ENCODE results near the genes ANAPC16 and DNAJC9.

GRCh38 chr10:71749673-71750159 is 23.6 kb downstream of the VSIR start:
- PRO-cap: no peak

GRCh38 chr10:71756236-71757288 is 16.8 kb downstream of the VSIR start:
- PRO-cap: no peak

GRCh38 chr10:71766028-71766432 is 7.3 kb downstream of the VSIR start:
- PRO-cap: no peak

DNA sequence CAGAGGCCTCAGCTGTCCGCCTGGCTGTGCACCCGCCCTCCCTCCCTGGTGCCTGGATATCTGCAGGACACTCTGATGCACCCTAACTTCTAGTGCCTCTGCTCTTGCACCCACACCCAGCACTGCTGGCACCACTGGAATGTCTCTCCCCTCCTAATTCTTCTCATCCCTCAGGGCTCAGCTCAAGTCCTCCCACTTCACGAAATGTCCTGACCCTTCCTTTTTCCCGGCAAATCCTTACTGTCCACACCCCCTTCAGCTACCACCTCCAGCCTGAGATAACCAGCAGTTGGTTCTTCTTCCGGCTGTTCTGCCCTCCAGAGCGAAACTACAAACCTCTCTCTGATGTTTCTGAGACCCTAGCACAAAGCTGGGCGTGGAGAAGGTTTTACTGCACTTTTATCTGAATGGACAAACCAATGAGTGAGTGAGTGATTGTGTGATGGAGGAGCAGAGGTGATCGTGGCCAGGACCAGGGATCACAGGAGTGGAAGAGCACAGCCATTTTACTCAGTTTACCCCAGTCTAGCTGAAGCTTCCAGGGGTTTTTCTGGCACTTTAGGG is 968 bp upstream of the VSIR start:
- PRO-cap: no peak

DNA sequence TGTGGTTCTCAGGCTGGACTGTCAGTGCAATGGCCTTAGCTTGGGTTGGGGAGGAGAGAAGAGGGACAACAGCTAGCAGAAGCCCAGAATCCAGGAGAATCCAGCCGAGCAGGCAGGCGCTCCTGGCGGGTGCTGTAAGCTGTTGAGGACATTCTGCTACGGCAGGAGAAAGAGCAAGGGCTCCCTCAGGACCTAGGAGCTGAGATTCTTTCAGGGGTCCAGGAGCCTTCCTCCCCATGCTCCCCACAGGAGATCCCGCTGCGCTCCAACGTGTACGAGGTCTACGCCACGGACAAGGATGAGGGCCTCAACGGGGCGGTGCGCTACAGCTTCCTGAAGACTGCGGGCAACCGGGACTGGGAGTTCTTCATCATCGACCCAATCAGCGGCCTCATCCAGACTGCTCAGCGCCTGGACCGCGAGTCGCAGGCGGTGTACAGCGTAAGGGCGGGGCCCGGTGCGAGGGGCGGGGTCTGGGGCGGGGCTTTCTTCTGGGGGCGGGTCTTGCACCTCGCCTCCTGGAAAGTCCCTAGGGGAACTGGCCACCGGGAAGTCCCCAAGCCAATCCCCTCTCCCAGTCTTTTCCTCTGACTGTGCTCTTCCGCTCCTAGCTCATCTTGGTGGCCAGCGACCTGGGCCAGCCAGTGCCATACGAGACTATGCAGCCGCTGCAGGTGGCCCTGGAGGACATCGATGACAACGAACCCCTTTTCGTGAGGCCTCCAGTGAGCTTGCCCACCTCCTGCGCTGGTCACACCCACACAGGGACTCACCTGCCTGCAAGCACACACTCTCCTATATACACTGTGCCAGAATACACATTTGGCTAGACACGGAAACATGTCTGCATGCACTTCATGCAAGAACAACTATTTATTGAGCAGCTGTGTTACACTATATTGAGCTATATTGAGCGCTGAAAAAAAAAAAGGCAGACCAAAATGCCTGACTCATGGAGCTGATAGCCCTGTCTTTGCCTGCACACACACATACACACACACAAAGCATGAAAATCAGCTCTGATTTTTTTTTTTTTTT is 32.6 kb upstream of the VSIR start:
- PRO-cap: no peak

GRCh38 chr10:71820167-71820679 is 30.8 kb downstream of the PSAP start:
- PRO-cap: no peak

- PRO-cap: no peak
These were observed 20.7 kb downstream of the PSAP start for GRCh38 chr10:71830054-71831038.

DNA sequence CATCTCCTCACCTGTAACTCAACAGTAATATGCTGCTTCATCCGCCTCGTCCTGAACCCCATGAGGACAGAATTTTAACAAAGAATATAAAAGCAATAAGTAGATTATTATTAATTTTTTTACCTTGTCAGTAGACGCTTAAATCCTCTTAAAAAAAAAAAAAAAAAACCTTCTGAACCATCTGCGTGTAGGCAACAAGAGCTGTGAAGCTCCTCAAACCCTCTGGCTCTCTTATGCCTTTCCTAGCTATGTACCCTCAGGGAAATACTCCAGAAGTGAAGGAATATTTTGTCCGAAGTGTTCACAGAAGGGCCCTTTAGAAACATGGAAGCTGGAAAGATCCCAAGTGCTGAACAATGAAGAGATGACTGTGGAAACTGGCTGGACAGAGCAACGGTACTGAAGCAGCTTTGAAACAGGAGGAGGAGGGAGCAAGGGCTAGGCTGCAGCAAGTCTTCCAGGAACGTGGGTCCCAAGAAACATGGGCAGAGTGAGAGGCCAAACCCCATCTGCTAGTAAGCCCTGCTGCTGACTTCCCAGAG is 2.9 kb upstream of the PSAP start:
- PRO-cap: no peak

- PRO-cap: bidirectional peak, plus-strand start at chr10:71964789, minus-strand start at chr10:71964684
These were observed 519 bp downstream of the CHST3 start for GRCh38 chr10:71964722-71965106.

GRCh38 chr10:71985899-71986416 is 21.8 kb downstream of the CHST3 start:
- PRO-cap: no peak

- PRO-cap: no peak
These were observed 52.8 kb downstream of the SPOCK2 start for GRCh38 chr10:72035388-72036017.

DNA sequence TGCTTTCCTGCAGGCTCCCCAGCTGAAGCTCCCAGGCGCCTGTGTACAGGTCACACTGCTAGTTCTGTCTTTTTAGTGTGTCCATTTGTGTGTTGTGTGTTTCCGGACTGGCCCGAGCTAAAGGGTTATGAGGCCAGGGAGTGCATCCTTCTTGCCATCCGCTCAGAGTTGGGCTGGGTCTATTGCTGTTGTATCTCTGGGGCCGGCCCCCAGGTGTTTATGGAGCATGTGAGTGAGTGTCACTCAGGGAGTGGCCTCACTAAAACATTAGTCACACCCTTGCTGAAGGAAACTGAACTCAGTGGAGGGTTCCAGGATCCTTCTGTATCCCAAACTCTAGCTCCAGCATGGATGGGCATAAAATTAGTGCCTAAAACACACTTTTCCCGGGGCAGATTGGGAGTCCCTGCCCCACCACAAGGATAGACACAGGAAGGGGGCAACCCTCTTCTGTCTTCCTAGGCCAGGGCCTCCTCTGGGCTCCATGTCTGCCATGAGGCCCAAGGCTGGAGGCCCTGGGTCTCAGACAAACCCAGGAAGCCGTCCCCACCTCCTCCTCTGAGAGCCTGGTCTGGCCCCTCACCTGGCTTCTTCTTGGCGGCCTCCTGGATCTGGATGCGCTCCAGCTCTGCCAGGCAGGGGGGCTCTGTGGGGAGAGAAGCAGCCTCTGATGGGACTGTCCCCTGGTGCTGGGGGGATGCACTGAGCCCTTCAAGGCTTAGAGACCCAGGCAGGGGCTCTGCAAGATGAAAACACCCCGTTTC is 24.6 kb downstream of the SPOCK2 start:
- PRO-cap: no peak

DNA sequence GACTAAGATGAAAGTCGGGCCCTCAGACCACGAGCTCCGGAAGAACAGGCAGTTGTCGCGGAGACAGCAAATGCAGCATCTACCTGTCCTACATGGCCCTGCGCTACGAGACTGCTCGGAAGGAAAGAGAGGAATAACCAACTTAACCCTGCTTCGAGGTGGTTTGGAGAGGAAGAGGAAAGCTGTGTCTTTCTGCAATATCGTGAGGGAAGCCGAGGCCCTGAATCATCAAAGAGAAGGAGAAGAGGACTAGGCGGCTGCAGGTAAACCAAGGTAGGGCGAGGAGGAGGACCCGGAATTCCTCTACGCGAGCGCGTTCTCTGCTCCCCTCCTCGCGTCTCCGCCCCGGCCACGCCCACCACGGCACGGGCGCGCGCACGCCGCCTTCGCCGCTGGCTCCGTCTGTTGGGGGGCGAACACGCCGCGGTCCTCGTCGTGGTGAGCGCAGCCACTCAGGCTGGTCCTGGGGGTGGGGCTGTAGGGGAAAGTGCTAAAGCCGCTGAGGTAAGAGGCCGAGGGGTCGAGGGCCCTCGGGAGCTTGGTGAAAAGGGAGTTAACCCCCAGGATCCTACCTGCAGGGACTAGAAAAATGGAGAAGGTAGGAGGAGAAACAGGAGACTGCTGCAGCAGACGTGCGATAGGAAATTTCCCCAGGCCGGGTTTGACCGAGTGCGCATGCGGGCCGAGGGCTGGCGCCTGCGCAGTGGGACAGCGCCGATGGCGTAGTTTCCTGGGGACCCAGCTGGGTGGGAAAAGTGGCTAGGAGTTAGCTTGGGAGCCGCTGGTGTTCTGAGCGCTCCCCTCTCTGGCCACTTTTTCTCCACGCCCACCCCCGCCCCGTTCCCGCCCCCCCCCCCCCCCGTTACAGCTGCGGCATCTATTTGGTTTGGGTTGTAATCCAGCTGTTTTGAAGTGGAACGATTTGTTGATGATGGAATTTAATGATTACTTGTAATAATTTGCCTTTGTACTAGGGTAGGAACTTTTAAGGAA is at the start of gene ANAPC16:
ANAPC16 (plus strand) TSS at position 378 of the 993 bp plus-strand sequence.
- PRO-cap: bidirectional peak, plus-strand start at position 427 of the sequence, minus-strand start at position 342 of the sequence; bidirectional peak, plus-strand start at position 752 of the sequence, minus-strand start at position 663 of the sequence

DNA sequence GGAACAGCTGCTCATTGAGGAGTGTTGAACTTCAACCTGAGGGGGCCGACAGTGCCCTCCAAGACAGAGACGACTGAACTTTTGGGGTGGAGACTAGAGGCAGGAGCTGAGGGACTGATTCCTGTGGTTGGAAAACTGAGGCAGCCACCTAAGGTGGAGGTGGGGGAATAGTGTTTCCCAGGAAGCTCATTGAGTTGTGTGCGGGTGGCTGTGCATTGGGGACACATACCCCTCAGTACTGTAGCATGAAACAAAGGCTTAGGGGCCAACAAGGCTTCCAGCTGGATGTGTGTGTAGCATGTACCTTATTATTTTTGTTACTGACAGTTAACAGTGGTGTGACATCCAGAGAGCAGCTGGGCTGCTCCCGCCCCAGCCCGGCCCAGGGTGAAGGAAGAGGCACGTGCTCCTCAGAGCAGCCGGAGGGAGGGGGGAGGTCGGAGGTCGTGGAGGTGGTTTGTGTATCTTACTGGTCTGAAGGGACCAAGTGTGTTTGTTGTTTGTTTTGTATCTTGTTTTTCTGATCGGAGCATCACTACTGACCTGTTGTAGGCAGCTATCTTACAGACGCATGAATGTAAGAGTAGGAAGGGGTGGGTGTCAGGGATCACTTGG is 1.5 kb downstream of the DDIT4 start:
- PRO-cap: no peak

DNA sequence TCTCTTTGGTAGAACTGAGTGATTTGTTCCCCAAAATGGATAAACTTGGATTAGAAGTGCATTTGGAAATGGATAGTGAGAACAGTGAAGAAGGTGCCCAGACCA is 3.3 kb downstream of the DDIT4 start:
- PRO-cap: no peak

DNA sequence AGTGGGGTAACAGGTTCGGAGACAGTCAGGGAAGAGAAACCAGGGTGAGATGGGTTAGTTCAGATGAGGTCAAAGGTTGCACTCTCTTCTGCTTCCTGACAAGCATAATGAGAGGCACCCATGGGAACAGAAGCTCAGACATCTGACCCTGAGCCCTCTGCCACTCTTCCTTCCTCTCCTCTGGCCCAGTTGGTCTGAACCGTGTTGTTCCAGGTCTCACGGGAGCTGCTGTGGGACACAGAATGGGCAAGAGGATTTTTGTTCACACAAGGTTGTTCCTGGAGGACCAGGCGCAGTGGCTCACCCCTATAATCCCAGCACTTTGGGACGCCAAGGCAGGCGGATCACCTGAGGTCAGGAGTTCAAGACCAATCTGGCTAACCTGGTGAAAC is 38.3 kb downstream of the DNAJB12 start:
- PRO-cap: no peak

DNA sequence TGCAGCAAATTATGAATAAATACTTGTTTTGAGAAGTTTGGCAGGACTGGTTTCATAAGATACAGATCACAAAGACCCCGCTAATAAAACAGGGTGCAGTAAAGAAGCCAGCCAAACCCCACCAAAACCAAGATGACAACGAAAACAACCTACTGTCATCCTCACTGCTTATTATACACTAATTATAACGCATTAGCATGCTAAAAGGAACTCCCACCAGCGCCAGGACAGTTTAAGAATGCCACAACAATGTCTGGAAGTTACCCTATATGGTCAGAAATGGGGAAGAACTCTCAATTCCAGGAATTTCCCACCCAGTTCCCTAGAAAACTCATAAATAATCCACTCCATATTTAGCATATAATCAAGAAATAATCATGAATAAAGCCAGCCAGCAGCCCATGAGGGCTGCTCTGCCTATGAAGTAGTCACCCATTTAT is 20.8 kb downstream of the MICU1 start:
- PRO-cap: no peak

DNA sequence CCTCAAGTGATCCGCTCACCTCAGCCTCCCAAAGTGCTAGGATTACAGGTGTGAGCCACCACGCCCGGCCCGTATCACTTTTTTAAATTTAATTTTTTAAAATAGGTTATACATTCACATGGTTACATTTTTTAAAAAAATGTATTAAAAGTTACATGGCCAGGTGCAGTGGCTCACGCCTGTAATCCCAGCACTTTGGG is 10.6 kb downstream of the ECD start:
- PRO-cap: no peak

DNA sequence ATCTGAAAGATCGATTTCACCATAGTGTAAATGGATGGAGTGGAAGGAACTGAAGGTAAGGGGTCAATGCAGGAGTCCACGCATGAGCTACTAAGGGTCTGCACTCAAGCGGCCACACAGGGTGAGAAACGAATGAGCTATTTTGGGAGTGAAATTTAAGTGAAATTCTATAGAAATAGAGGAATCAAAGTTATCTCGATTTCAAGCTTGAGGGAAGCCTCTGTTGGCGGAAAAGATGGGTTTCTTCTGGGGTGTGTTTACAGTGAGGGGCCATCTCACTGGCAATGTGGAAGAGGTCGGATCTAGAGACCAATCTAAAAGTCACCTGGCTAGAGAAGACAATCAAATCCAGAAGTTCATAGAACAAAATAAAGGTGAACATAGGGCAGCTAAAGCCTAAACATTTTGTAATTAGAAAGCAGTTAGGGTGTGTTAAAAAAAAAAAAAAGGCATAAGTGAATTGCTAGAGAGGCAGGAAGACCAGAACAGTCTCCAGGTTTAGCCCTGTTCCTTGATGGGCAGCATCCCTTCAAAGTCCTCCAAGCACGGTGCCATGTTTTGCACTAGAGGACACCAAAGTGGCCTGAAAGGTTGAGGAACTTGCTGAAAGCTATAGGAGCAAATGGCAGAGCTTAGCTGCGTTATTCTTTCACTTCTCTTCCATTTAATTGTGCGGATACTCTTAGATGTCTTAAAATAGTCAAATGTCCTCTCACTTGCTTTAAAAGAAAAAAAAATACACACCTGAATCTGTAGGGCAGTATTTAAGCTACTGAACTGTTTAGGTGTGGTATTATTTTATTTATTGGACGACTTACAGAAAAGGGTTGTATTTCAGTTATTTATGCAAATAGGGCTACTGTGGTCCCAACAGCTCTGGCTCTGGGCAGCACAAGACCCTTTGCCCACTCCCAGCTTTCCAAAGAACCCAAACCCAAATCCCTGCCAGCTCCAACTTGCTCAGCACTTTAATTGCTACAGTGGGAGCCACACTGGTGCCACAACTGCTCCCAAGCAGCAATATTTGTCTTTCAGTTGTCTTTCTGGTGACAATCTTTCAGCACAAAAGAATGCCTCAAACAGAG is 15.2 kb downstream of the DNAJC9 start:
- PRO-cap: no peak

- PRO-cap: bidirectional peak, plus-strand start at chr10:73247411, minus-strand start at chr10:73247255
These were observed at the start of gene DNAJC9 for GRCh38 chr10:73246688-73247788. TSS of gene DNAJC9 (minus strand) at chr10:73247255.

Data from penis (tissue), 1 donor.